Measurements from ENCODE around the genes PPIH and CDC20.

DNA sequence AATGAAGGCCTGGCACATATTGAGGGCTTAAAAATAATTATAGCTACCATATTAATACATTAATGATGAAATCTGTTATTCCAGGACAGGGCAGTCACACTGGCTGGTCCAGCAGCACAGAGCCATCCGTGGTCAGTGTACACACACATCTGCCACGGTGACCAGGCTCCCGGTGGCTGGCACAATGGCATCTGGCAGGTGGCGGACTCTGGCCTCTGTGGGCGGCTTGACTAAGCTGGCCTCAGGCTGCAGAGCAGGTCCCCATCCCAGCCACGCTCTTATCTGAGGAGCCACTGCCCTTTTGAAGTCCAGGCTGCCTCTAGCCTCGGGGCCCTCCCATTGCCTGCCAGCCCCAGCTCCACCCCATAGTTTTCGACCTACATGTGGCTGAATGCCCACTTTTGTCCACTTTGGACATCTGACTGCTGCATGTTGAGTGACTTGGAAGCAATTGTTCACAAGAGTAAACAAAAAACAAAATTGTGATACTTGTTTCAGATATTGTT is 29.9 kb upstream of the EDN2 start:
- RRBS: no CpG with 5 or more reads among the region's 8 CpGs

GRCh38 chr1:41581431-41582353 is 97.2 kb upstream of the EDN2 start:
- RRBS: no CpG with 5 or more reads among the region's 26 CpGs

GRCh38 chr1:41764450-41764917 is 154.2 kb downstream of the HIVEP3 start:
- RRBS: no CpG with 5 or more reads among the region's 5 CpGs

- RRBS: no CpG with 5 or more reads among the region's 7 CpGs
These were observed 107.5 kb downstream of the HIVEP3 start for GRCh38 chr1:41811152-41811770.

- RRBS: no CpG with 5 or more reads among the region's 2 CpGs
These were observed 18.9 kb downstream of the ZMYND12 start for GRCh38 chr1:42436923-42437299.

DNA sequence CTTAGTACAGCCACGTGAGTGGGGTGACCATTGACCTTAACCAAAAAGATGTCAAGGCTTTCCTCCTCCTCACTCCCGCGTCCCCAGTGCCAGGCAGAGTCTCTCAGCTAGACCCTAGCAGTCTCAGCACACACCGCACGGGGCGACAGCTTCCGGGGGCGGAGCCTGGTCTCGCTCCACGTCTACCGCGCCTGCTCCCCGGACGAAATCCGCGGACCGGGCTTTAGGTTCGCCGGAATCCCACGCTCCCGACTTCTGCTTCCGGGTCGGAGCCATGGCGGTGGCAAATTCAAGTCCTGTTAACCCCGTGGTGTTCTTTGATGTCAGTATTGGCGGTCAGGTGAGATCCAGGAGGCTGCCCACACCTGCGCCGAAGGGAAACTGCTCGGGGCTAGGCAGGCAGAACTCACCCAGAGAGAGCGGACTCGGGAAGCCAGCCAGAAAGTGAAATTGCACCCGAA is at the start of gene PPIH:
PPIH (plus strand) TSS at position 251 of the 461 bp plus-strand sequence.
- RRBS: 2% methylated on average over 7 of the region's 32 CpGs

DNA sequence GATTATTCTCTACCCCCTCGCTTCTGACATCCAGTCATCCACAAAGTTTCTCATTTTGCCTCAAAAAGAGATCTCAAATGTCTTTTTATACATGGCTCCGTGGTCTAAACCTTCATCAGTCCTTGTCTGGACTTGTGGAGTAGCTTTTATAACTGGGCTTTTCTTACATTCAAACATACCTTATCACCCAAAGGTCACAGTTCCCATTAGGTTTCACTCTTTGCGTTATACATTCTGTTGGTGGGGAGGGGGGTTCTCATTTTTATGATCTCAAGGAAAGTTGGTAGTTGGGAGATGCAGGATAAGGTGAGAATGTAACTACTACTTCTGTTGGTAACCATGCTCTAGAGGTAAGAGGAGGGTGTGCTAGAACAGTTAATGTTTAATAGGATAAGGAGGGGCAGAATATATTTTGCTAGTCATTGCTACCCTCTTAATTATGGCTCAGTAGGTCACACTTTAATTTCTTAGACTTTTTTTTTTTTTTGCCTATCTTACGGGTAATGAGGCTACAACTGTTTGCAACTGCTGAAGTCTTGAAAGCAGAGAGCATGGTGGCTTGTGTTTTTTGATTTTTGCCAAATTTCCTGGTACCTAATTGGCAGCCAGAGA is 10.7 kb downstream of the YBX1 start:
- RRBS: no CpG with 5 or more reads among the region's 4 CpGs

- RRBS: no CpG with 5 or more reads among the region's 4 CpGs
These were observed 35.8 kb downstream of the SLC2A1 start for GRCh38 chr1:42922782-42923408.

GRCh38 chr1:43069672-43070273 is 77.9 kb upstream of the CFAP144 start:
- RRBS: no CpG with 5 or more reads among the region's 5 CpGs

- RRBS: no CpG with 5 or more reads among the region's 10 CpGs
These were observed 35.5 kb downstream of the CFAP57 start for GRCh38 chr1:43207505-43208100.

- RRBS: no CpG with 5 or more reads among the region's 5 CpGs
These were observed 30.3 kb upstream of the TMEM125 start for GRCh38 chr1:43239284-43240106.

DNA sequence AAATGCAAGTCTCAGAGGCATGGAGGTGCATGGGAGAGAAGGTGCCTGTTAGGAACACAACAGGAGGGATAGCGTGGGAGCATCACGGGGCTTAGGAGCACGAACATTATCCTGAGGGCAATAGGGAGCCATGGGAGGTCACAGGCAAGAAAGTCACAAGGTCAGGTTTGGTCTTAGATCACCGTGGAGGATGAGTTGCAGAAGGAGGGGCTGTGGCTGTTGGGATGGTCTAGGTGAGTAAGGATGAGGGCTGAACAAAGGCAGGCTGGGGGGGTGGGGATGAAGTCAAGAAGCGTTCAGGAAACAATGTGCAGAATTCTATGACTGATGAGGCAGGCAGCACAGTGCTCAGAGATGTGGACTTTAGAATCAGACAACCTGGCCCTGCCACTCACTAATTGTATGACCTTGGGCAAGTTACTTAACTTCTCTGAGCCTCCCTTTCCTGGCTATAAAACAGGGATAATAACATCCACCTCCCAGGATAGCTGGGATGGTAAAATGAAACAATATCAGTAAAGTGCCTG is 1.9 kb downstream of the TIE1 start:
- RRBS: no CpG with 5 or more reads among the region's 5 CpGs

- RRBS: no CpG with 5 or more reads among the region's 2 CpGs
These were observed 7.6 kb downstream of the MPL start for GRCh38 chr1:43345277-43345605.

DNA sequence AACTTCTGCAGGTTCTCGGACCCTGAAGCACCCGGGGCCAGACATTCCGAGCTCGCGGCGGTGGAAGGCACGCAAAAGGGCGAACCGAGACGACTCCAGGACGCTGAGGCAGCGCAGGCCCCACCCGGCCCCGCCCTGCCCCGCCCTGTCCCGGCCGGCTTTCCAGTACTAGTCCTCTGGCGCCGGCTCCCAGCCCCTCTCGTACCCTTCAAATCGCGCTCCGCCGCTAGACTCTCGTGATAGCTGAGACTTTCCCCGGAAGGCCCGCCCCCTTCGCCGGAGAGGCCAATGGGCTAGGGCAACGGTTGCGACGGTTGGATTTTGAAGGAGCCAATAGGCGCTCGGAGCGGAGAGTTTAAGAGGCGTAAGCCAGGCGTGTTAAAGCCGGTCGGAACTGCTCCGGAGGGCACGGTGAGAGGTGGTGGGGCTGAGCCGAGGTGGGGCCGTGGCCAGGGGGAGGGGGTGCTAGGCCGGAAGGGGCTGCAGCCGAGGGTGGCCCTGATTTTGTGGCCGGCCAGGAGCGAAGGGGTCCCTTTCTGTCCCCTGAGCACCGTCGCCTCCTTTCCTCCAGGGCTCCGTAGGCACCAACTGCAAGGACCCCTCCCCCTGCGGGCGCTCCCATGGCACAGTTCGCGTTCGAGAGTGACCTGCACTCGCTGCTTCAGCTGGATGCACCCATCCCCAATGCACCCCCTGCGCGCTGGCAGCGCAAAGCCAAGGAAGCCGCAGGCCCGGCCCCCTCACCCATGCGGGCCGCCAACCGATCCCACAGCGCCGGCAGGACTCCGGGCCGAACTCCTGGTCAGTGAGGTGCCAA is at the start of gene CDC20:
CDC20 (plus strand) TSS at position 386 of the 817 bp plus-strand sequence.
- RRBS: 2% methylated on average over 30 of the region's 68 CpGs

- RRBS: no CpG with 5 or more reads among the region's 3 CpGs
These were observed 5.7 kb upstream of the ELOVL1 start for GRCh38 chr1:43373443-43374007.

- RRBS: no CpG with 5 or more reads among the region's 6 CpGs
These were observed 7.6 kb downstream of the MED8 start for GRCh38 chr1:43381811-43382613.

DNA sequence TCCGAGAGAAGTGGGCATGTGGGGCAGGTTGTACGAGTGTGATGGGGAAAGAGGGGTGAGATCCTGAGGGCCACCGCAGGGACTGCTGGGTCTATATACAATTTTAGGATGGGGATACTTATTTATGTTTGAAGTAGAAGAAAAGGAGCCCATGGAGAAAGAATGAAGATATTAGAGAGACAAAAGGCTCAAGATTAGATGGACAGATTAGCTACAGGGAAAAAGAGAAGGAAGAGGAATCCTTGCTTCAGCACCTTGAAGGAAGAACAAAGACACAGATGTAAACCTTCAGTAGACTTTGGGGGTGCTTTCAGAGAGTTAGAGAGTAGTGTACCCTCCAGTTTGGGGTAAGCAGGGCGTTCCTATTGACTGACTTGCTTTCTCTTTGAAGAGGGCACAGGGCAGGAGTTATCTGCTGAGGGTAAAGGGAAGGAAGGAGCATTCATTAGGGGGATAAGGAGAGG is 19.3 kb downstream of the SZT2 start:
- RRBS: no CpG with 5 or more reads among the region's 4 CpGs

DNA sequence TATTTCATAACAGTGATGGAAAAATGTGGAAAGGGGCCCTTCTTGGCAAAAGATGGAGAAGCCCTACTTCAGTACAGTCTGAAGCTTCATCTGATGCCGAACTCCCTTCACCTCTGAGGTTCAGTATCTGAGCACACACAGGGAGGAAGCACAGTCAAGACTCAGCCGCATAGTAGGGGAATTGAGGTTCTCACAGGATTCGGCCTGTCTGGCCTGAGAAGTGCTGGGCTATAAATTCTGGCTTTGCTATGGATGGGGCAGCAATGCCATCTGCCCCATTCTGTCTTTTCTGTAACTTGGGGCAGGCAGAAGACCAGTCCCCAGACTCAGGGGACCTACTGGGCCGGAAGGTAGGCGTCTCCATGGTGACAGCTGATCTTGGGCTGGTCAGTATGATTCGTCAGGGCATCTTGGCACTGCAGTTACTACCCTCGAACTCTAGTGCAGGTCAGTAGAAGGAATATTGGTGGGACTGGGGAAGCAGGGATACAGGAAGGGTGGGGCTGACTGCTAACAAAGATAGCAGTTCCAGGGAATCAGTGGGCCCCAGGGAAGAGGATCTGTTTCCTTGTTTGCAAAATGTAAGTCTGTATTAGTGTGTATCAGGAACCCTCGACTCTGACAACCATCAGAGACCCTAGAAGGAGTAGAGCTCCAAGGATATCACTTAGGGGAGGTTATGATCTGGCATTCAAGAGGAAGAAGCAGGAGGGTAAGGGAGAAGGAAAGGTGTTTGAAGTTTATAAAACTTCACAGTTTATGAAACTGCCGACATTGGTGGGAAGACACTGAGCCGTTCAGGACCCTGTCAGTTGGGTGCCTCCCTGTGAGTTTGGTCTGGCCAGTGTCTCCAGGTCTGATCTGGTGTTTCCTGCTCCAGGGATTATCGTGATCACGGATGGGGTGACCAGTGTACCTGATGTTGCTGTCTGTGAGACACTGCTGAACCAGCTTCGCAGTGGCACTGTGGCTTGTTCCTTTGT is 26.2 kb downstream of the SZT2 start:
- RRBS: no CpG with 5 or more reads among the region's 13 CpGs

DNA sequence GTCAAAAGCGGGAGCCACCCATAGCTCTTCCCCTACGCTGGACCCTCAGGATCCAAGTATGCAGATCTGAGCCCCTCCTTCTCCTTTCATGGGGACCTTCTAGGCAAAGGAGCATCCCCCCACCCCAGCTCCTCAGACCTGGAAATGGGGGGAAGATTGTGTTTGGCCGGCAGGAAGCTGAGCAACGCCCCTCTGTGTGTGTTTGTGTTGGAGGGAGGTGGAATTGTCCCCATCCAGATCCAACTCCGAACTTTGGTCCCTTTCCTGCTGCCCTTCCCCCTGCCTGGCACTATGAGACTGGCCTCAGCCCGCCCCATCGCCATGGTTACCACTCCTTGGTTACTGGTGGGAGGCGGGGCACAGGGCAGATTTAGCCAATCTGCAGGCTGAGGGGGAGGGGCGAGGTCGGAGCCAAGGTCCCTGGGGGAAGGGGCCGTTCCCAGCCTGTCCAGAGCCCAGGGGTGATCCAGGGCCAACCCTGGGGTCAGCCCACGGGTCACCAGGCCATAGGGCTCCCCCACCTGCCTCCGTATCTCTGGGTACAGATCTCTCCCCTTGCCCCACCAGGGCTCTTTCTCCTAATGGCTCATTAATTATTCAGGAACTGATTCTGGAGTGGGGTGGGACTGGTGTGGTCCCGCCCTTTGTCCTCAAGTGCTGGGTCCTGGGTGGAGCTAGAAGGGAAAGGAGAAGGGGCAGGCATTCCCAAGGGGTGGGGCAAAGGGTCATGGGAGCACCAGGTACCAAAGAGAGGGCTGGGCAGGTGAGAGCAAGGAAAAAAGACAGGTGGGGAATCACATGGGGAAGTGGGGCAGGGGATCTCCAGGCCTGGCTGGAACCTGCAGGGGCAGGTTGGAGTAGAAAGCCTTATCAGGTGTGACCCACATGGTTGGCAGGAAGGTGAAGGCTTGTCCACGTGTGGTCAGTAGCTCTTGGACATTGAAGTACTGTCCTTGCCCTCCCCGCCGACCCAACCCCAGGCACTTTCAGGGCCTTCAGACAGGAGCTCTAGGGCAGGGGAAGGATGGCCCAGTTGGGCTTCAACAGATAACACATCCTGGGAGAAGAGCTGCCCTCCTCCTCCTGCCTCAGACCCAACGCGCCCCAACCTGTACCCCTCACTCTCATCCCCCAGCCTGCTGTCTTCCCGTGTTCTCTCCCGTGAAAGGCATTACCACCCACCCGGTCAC is 15.3 kb downstream of the PTPRF start:
- RRBS: no CpG with 5 or more reads among the region's 22 CpGs

- RRBS: no CpG with 5 or more reads among the region's 8 CpGs
These were observed 22.1 kb downstream of the PTPRF start for GRCh38 chr1:43552588-43553392.

Data from iris pigment epithelial cell (primary cell).